ENCODE measurements around the gene NOL12.

DNA sequence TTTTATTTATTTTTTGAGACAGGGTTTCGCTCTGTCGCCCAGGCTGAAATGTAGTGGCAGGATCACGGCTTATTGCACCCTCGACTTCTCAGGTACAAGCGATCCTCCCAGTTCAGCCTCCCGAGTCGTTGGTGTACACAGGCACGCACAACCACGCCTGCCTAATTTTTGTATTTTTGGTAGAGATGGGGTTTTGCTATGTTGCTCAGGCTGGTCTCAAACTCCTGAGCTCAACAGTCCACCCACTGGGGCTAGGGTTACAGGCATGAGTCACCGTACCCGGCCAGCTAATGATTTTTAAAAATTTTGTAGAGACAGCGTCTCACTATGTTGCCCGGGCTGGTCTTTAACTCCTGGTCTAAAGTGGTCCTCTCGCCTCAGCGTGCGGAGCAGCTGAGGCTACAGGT lies 810 bp upstream of the EIF3D start:
- RRBS, result no CpG with 5 or more reads among the region's 16 CpGs

GRCh38 chr22:36569862-36570372 lies 41.0 kb upstream of the EIF3D start:
- RRBS, result no CpG with 5 or more reads among the region's 14 CpGs

- RRBS, result no CpG with 5 or more reads among the region's 35 CpGs
Observed at GRCh38 chr22:36684859-36685814, 18.4 kb downstream of the CACNG2 start.

DNA sequence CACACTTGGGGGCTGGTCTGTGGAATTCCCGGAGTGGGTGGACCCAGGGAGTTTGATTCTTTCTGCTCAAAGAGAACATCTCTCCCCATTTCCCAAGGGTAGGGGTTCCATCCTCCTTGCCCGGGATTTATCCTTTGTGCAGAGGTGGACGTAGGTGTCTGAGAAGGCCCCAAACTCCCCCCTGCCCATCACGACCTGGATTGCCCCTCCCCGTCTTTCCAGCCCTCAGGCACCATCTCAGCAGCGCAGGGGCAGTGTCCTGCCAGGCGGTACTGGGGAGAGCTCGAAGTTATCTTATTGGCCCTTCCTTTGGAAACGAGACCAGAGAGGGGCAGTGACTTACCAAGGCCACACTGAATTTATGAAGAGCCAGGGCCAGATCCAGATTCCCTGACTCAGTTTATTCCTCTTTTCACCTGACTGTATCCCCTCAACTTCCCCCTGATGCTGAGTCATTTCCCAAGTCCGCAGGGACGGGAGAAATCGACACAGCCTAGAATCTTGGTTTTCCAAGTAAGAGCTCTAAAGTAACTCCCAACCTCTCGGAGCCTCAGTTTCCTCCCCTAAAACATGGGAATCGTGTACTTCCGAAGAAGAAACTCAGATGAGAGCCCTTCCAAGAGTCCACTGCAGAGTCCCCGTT lies 10.8 kb downstream of the MPST start:
- RRBS, result 98% methylated on average over 2 of the region's 16 CpGs

DNA sequence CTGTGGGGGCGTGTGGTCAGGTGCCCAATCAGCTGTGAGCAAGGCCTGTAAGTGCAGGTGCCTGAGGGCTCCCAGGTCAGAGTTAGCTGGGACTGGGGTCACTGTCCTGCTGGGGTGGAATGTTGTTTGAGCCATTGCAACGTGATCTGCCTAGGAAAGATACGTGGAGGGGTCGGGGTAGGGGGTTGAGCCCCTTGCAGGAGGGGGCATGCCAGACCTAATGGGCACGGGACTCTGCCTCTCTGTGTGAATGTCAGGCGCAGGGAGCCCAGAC lies 17.0 kb upstream of the TMPRSS6 start:
- RRBS, result no CpG with 5 or more reads among the region's 6 CpGs

- RRBS, result no CpG with 5 or more reads among the region's 17 CpGs
Observed at GRCh38 chr22:37166487-37166892, 16.8 kb upstream of the IL2RB start.

GRCh38 chr22:37186096-37187061 lies 1.7 kb downstream of the C1QTNF6 start:
- RRBS, result no CpG with 5 or more reads among the region's 16 CpGs

GRCh38 chr22:37211251-37211728 lies 987 bp downstream of the SSTR3 start:
- RRBS, result no CpG with 5 or more reads among the region's 18 CpGs

DNA sequence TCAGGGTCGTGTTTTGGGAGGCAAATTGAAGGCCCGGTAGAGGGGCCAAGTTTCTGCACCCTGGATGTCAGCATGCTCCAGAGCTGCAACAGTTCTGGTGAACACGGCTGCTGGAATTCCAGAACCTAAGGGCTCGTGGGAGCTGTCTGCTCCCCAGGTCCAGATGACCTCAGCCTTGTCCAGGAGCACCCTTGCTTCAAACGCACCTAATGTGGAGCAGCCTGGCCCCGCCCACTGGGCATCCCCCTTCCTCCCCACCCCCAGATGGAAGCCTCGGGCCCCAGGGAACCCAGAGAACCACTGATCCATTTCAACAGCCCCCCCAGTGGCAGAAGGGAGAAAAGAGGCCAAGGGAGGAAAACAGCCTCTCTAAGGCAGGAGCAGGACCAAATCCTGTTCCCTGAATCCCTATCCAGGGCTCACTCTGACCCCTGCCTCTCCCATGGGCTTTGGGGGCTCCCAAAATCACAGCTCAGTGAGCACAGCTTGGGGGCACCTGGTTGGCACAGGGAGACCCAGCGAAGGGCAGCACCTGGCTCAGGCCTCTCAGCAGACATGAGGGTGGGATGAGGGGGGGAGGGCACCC lies 1.1 kb downstream of the CYTH4 start:
- RRBS, result no CpG with 5 or more reads among the region's 8 CpGs

GRCh38 chr22:37324368-37325327 lies 42.3 kb downstream of the CYTH4 start:
- RRBS, result 49% methylated on average over 25 of the region's 71 CpGs

- RRBS, result 45% methylated on average over 16 of the region's 37 CpGs
Observed at GRCh38 chr22:37545668-37546814, 14.2 kb upstream of the CDC42EP1 start.

- RRBS, result no CpG with 5 or more reads among the region's 27 CpGs
Observed at GRCh38 chr22:37623268-37624325, 15.0 kb downstream of the GGA1 start.

DNA sequence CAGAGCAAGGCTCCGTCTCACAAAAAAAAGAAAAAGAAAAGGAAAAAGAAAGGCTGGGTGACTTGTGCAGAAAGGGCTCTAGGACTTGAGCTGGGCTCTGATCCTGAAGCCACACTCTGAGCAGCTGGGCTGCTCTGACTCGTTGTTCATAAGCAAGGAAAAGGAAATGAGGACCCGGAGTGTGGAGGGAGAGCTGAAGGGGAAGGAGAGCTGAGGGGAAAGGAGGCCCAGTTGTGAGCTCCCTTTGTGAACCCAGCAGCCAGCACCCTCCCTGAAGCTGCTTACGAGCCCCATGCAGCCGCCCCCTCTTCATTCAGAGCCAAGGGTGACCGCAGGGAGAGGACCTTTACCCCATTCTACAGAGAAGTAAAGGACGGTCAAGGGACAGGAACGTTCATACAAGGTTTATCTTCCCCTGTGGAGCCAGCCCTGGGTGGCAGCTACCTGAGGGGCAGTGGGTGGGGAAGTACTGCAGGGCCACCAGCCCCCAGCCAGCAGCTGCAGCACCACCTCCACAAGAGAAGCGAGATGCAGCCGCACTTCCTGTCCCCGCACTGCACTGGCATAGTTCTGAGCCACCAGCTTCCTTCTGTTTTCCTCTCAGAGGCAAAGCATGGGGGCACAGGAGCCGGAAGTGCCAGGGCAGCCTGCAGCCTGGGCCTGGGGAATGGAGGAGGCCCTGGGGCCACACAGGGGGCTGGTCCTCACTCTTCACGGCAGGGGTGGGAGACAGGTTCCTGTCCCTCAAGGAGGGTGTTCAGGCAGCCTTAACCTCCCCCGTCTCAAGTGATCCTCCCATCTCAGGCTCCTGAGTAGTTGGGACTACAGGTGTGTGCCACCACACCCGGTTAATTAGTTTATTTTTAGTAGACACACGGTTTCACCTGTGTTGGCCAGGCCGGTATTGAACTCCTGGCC lies 12.1 kb upstream of the SH3BP1 start:
- RRBS, result no CpG with 5 or more reads among the region's 17 CpGs

GRCh38 chr22:37634417-37634936 lies 5.0 kb upstream of the SH3BP1 start:
- RRBS, result no CpG with 5 or more reads among the region's 8 CpGs

DNA sequence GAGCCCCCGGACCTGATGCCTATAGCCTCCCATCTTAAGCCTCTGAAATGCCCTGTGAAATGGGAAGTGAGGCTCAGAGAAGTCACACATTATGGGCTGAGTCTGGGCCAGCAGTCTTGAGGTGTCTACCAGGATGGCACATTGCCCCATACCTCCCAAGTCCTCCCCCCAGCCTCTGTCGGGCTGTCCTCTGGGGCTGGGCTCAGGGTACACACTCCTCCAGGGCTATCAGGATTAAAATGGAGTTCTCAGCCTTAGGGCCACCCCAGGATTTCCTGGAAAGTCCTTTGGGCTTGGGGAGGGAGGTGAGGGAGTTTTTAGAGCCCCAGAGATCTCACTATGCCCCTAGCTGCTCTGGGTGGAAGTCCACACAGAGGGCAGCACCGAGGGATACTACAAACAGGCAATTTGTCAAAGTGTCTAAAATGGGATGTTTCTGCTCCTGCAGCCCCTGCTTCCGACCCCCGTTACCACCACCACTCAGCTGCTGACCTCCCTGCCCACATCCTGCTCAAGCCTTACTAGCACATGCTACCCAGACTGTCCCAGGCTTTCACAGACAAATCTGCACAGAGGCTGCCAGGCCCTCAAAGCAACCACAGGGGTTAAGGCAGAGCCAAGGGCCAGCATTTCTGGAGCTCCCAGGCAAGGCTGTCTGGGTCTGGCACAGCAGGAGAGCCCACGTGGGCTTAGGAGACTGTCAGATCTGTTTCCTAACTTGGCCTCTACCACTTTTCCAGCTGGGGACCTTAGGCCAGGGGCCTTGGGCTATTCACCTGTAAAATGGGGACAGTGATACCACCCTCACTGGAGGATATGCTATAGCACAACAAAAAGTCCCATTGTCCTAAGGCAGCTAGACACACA lies 2.9 kb upstream of the SH3BP1 start:
- RRBS, result no CpG with 5 or more reads among the region's 6 CpGs

- RRBS, result no CpG with 5 or more reads among the region's 13 CpGs
Observed at GRCh38 chr22:37675744-37676509, 491 bp downstream of the LGALS1 start.

DNA sequence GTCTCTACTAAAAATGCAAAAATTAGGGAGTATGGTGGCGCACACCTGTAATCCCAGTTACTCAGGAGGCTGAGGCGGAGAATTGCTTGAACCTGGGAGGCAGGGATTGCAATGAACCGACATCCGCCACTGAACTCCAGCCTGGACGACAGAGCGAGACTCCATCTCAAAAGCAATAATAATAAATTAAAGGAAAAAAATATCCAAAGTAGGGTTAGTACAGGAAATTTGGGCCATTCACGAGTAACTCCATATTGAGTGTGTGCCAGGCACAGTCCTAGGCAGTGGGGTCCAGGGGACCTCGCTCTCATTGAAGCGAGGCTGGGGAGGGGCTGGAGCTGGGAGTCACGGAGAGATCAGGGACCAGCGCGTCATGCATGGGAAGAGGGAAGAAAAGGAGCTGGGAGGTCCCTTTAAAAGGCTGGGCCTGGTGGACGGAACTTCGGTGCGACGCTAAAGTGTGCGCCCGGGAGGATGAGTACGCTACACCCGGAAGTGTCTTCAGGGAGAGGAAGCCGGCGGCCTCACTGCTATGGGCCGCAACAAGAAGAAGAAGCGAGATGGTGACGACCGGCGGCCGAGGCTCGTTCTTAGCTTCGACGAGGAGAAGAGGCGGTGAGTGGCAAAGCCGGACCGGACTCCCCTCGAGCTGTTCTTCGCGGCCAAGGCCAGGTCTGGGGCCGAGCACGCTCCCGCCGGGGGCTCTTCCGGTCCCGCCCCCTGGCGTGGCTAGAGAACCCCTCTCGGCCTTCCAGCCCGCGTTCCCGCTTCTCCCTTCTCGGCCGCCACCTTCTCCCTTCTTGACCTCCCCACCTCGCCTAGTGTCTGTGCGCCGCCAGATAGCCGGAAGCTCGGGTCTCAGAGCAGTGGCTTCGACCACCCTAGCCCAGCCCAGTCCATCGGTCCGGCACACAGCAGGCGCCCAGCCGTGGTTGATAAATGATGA lies at the start of gene NOL12:
Gene NOL12, plus strand, starts transcription at position 483 of the 946 bp plus-strand sequence.
- RRBS, result 1% methylated on average over 26 of the region's 60 CpGs

- RRBS, result no CpG with 5 or more reads among the region's 11 CpGs
Observed at GRCh38 chr22:37731657-37732453, 35.0 kb downstream of the TRIOBP start.

- RRBS, result no CpG with 5 or more reads among the region's 13 CpGs
Observed at GRCh38 chr22:37733860-37734572, 37.2 kb downstream of the TRIOBP start.

DNA sequence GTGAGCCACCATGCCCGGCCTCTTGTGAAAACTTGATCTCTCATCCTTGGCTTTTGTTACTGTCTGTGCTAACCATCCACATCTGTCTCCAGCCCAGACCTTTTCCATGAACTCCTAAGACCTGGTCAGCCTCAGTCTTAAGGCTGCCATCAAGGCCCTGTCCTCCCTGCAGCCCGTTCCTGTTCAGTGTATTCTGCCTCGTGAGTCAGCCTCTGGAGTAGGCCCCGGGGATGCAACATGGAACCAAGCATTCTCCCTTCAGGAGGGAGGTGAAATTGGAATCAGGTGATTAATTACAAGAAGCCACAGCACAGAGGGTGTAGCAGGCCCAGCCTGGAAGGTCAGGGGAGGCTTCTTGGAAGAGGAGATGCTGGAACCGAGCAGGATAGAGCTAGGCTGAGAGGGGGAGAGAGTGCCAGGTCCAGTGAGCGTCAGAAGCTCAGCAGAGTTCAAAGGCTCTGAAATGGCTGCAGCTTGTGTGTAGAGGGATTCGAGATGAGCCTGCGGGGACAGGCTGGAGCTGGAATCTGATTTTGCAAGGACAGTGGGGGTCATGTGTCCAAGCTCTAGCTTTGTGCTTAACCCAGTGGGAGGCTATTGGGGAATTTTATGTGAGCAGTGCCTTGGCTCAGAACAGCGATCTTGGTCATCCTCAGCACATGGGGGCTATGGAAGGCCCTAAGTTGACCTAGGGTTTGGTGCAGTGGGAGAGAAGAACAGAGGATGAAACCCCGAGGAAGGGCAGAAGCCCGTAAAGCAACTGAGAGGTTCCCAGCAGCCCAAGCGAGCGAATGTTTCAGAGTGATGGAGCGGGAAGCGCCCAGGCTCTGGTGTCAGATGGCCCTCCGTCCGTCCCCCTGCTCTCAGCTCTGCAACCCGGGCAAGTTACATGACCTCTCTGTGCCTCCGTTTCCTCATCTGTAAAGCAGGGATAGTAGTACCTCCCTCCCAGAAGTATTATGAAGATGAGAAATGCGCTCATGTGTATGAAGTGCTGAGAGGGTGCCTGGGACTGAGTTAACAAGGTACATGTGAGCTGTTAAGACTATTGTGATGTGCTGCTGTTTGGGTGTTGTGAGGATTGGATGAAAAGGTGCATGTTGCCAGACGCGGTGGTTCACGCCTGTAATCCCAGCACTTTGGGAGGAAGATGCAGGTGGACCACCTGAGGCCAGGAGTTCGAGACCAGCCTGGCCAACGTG lies 25.3 kb upstream of the H1-0 start:
- RRBS, result no CpG with 5 or more reads among the region's 25 CpGs

Data from CMK (cell line).